Measurements from ENCODE around the genes PRR12, FUZ, VRK3 and ZNF473.

- PRO-cap = bidirectional peak, plus-strand start at chr19:49488382, minus-strand start at chr19:49488206; unidirectional peak, plus-strand start at chr19:49488382
Observed at GRCh38 chr19:49487812-49488743, 670 bp downstream of the RPL13A start.

- PRO-cap = no peak
Observed at GRCh38 chr19:49493151-49493612, 3.1 kb upstream of the RPS11 start.

GRCh38 chr19:49555916-49556212 is 24.5 kb downstream of the NOSIP start:
- PRO-cap = no peak

DNA sequence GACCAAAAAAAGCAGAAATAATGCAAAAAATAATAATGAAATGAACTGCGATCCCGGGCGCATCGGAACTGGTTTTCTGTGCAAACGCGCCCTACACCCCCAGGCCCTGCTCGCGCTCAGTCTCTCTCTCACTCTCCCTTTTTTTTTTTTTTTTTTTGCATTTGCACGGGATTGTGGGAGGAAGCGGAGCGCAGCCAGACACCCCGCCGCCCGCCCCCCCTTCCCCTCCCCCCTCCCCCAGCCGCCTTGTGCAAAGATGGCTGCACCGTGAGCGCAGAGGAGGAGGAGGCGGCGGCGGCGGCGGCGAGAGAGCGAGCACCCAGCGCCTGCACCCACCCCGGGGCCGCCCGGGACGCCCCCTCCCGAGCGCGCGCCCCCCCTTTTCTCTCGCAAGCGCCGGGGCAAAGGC is at the start of gene PRR12:
Gene PRR12, plus strand, starts transcription at position 229 of the 409 bp plus-strand sequence.
- PRO-cap = bidirectional peak, plus-strand start at position 276 of the sequence, minus-strand start at position 135 of the sequence

DNA sequence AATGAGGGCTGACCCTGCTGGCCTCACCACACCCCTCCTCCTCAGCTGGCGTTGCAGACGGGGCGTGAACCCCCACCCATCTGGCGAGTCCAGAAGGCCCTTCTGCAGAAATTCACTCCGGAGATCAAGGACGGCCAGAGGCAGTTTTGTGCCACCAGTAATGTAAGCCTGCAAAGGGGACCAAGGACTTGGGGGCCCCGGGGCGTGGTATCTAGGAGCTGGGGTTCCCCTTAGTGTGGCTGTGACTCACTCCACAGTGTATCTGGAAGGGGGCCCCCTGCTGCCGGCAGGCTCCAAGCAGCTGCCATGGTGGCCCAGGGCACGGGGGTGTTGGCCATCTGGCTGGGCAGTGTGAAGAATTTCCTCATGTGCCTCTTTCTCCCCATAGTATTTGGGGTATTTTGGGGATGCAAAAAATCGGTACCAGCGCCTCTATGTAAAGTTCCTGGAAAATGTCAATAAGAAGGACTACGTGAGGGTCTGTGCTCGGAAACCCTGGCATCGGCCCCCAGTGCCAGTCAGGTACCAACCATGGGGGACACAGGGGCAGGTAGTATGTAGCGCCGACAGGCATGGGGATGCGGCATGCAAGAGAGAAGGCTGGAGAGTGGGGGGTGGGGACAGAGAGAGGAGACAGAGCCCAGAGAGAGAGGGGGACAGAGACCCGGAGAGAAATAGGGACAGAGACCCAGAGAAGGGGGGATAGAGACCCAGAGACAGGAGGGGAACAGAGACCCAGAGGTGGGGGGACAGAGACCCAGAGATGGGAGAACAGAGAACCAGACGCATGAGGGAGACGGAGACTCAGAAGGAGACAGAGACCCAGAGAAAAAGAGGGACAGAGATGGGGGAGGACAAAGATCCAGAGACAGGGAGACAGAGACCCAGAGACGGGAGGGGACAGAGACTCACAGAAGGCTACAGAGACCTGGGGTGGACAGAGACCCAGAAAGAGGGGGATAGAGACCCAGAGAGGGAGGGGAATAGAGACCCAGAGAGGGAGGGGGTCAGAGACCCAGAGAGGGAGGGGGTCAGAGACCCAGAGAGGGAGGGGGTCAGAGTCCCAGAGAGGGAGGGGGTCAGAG is 23.8 kb downstream of the PRR12 start:
- PRO-cap = no peak

DNA sequence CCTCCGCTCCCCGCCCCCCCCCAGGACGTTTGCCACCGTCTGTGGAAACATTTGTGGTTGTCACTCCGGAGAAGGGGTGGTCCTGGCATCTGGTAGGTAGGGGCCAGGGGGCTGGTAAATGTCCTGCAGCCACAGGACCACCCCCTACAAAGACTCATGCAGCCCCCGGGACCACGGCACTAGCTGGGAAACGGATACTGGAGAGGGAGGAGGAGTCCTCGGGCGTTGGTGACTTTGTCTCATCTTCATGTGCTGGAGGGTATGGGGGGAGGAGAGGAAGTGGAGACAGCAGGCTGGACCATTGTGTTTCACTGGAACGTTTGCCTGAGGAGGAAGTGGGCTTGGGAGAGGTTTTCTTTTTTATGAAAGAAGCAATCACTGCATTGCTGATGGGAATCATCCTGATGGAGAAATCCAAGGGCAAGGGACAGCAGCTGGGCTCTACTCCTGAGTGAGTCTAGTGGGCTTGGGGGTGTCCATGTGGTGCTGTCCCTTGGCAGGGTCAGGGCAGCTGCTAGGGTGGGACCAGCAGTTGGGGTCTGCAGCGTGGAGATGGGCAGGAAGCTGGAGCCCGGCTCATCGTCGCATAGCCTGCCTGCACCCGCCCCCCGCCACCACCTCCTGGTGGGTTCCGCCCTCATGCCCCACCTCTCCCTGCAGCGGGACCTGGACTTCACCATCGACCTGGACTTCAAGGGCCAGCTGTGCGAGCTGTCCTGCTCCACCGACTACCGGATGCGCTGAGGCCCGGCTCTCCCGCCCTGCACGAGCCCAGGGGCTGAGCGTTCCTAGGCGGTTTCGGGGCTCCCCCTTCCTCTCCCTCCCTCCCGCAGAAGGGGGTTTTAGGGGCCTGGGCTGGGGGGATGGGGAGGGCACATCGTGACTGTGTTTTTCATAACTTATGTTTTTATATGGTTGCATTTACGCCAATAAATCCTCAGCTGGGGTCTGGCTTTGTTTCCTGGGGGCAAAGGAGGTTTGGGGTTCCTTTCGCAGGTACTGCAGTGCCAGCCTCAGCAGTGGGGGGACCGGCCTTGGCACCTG is 1.6 kb upstream of the ADM5 start:
- PRO-cap = no peak

DNA sequence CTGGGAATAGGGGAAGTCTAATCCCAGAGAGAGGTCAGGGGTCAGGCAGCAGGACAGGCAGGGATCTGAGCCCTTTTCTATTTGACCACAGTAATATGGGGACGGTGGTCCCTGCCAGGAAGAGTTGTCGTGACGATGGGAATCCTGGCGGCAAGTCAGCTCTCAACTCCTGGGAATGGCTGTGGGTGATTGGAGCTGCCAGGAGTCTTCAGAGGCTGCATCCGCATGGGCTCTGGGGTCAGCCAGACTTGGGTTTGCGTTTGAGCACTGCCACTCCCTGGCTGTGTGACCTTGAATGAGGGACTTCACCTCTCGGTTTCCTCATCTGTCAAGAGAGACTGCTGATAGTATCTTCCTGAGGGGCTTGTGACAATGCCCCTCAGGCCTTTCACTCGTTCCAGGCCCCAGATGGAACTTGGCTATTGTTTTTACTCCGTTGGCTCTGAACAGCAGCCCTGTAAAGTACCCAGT is 1.3 kb downstream of the AP2A1 start:
- PRO-cap = no peak

DNA sequence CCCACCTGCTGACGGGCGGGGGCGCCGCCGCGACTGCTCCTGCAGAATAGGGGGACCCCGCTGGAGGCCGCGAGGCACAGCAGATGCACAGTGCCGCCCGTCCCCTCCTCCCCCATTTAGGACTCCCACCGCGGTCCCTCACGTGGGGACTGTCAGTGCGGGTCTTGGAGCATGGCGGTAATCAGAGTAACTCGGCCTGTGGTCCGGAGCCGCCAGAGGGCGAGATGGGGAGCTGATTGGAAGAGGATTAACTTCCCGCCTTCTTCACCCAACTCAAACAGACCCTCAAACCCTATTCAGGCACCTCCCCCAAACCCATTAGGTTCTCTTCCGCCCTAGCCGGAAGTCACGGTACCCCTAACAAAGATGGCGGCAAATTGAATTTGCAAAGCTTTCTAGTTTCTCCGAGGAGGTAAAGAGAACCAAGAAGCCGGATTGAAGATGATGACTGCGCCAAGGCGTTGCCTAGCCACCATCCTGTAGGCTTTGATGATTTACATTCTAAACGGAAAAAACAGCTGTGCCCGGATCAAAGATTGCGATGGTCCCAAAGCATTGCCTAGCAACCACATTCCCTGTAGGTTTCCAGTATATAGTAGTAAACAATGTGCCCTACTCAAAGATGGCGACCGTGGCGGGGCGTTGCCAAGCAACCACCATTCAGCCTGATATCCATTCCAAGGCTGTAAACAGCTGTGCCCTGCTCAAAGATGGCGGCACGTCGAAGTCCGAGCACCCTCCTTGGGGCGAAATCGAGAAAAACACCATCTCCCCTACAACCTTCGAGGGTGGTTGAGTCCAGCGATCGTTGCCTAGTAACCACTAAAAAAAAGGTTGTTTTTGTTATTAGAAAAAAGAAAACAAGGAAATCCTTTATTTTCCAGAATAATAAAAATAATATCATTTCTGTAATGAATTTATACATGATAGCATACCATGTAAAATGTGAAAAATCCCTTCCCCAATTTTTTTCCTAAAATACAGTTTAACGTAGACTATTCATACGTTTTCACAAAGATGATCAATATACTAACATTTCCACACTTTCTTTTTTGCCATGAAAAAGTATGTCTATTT is at the start of gene FUZ:
Gene FUZ, minus strand, starts transcription at position 302 of the 1,077 bp plus-strand sequence.
- PRO-cap = bidirectional peak, plus-strand start at position 360 of the sequence, minus-strand start at position 154 of the sequence; bidirectional peak, plus-strand start at position 707 of the sequence, minus-strand start at position 597 of the sequence

- PRO-cap = no peak
Observed at GRCh38 chr19:49826126-49827075, 8.3 kb downstream of the MED25 start.

DNA sequence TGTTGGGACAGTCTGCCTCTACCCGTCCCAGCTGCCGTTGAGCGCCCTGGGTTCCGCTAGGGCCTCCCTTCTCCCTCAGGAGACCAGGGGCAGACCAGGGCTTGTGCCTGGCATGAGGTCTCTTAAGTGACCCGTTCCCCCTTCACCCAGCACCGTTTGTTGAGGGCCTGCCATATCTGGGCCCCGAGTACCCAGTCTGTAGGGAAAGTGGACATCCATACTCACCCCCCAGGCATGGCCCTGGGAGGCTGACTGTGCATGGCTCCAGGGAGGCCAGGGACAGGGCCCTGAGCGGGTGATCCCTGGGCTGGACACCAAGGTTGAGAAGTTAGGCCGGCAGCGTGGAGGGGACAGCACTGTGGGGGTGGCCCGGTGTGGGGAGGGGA is 11.4 kb downstream of the PNKP start:
- PRO-cap = no peak

- PRO-cap = no peak
Observed at GRCh38 chr19:49859665-49860923, 7.3 kb downstream of the PNKP start.

GRCh38 chr19:49923833-49924628 is 5.0 kb upstream of the ATF5 start:
- PRO-cap = bidirectional peak, plus-strand start at chr19:49924306, minus-strand start at chr19:49924272; bidirectional peak, plus-strand start at chr19:49924586, minus-strand start at chr19:49924372

- PRO-cap = bidirectional peak, plus-strand start at chr19:49924965, minus-strand start at chr19:49924741
Observed at GRCh38 chr19:49924629-49925153, 4.3 kb upstream of the ATF5 start.

GRCh38 chr19:50024532-50025613 is at the start of gene VRK3:
Gene VRK3, minus strand, starts transcription at chr19:50025372.
- PRO-cap = bidirectional peak, plus-strand start at chr19:50025725, minus-strand start at chr19:50025369

DNA sequence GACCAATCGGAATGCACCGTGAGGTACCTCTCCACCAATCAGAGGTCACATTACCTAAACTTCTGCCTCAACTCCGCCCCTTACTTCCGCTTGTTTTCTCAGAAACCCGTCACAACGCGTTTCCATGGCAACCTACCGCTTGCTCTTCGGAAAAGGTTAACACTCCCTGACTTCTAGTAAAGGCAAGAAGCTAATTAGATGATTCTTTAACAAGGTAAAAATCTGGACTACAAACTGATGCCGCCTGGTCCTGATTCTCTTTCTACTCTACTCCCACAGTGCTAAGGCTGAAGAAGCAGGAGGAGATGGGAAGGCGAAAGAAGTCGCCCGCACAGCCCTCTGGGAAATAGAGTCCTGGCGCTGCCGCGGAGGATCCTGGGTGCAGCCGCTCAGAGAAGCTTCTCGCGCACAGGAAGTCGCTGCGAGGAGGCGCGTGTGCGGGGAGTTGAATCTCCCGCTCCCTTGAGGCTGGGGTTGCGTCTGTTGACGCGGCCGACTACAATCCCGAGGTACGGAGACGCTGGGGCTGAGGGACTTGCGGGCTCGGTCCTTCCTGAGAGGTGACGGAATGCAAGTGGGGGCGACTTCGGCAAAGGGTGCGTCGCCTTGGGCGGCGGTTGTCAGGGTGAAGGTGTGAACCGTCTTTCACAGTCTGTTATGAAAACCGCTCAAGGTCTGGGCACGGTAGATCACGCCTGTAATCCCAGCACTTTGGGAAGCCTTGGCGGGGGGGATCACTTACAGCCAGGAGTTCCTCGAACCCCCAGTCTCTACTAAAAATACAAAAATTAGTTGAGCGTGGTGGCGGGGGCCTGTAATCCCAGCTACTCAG is at the start of gene ZNF473:
Gene ZNF473, plus strand, starts transcription at position 392 of the 832 bp plus-strand sequence.
- PRO-cap = bidirectional peak, plus-strand start at position 112 of the sequence, minus-strand start outside the sequence; bidirectional peak, plus-strand start at position 414 of the sequence, minus-strand start at position 295 of the sequence

- PRO-cap = no peak
Observed at GRCh38 chr19:50214524-50215621, 11.5 kb downstream of the MYH14 start.

DNA sequence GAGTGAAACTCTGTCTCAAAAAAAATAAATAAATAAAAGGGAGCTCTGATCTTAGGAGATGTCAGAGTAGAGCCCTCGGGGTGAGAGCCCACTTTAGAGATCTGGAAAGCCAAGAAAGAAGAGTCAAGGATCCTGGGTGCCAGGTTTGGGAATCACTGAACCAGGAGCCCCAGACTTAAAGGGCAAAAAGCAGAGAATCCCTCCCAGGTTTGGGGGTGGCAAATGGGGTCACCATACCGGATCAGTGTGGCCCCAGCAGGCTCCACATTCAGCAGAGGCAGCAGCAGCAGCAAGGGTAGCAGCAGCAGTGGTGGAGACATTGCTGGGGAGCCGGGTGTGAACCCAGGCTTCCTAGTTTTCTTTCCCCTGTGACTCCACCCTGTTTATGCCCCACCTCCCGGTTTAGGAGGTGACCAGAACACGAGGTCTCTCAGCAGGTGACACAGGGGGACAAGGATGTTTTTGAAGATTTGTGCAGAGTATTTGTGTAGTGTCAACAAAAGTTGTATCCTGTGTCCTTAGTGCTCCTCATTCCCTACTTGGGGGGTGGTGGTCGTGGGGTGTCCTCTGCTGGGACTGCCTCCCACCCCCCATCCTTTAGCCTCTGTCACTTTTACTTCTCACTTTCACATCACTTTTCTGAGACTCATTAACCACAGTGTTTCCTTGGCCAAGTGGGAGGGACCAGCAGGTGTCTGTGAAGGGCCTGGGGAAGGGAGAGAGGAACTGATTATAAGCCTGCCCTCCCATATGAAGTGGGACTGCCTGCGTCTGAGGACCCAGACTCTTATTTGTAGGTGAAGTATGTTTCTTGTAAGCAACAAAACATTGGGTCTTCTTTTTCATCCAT is 15.5 kb upstream of the KCNC3 start:
- PRO-cap = no peak

GRCh38 chr19:50362697-50363414 is 2.6 kb downstream of the NAPSA start:
- PRO-cap = no peak

GRCh38 chr19:50376617-50377759 is 731 bp downstream of the NR1H2 start:
- PRO-cap = unidirectional peak, minus-strand start at chr19:50376797

DNA sequence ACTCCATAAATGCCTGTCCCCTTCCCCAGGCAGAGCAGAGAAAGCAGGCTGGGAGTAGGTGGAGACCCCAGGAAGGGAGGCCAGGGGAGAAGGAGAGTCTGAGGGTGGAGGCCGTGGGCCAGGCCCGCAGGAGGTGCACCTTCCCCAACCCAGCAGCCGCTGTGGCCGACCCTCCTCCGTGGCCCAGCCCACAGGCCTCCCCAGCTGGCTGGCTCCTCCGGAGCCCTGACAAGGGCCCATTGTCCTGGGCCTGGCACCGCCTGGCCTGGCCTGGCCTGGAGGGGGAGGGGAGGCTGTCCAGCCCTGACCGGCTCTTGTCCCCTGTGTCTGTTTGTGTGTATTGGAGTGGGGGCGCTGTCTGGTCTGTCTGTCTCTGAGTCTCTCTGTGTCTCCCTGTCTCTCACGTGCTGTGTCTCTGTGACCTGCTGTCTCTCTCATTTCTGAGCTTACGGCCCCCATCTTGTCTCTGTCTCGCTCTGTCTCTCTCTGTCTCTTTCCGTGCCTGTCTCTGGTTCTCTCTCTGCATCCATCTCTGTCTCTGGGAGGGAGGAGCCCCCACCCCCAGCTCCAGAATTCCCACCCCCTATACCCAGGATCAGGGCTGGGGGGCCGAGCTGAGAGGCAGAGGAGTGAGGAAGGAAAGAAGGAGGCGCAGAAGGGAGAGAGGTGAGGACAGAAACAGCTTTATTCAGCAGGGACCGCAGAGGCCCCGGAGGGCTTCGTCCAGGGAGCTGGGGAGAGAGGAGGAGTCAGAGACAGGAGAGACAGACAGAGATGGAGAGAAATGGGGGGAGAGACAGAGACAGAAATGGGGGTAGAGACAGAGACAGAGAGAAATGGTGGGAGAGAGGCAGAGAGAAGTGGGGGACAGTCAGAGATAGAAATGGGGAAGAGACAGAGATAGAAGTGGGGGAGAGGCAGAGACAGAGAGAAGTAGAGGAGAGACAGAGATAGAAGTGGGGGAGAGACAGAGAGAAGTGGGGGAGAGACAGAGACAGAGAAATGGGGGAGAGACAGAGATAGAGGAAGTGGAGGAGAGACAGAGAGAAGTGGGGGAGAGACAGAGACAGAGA is 14.0 kb downstream of the JOSD2 start:
- PRO-cap = unidirectional peak, minus-strand start at position 163 of the sequence; unidirectional peak, minus-strand start at position 241 of the sequence; unidirectional peak, minus-strand start at position 267 of the sequence